Measurements from ENCODE around the genes INVS and MSANTD3.

DNA sequence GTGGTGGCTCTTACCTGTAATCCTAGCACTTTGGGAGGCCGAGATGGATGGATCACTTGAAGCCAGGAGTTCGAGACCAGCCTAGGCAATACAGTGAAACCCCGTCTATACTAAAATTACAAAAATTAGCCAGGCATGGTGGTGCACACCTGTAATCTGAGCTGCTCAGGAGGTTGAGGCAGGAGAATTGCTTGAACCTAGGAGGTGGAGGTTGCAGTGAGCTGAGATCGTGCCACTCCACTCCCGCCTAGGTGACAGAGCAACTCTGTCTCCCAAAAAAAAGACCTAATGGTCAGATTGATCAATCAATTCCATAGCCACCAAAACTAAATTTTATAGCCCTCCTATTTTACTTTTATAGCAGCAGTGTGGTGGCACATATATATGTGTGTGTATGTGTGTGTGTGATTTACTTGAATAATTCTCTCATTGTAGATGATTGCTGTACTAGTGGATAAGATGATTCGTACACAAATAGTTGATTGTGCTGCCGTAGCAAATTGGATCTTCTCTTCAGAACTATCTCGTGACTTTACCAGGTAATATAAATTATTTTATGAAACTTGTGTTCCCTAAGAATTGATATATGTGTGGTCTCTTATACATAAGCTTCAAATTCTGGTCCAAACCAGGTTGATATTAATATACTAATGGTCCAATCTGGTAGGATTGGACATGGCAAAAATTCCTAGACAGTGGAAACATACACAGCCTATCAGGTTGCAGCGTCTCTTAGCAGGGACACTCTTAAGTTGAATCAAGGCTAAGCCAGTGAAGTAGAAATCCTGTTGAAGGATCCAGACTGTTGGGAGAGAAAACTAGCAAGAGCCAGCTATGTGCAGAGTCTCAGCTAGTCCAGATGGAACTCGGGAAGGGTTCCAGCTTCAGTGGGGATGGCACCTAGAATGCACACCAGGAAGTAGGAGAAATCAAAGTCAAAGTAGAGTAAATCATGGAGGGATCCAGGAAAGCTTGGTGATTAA, 30.6 kb downstream of the NCBP1 start:
- RRBS: no CpG with 5 or more reads among the region's 10 CpGs

DNA sequence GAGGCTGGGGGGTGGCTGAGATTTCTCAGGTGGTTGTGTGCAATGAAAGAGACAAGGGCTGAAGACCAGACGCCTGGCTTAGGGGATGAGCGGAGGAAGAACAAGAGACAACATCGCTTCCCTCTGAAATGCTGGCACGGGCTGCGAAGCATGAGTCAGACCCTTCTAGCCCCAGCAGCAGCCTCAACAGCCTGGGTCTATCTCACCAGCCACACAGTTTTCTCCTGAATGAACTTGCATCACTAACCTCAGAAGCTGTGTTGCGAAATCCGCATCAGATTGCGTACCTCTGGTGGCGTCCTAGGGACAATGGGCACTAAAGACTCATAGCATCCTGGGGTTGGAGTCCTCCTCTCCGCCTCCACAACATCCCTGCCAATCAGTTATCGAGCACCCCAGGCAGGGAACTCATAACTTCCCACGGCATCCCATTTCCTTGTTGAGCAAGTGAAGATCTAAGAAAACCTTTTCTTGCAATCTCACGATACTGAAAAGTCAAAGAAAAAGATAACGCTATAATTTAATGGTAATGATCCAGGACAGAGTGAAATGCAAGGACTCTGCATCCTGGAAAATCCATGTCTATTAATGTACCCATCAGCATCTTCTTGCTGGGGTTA, 23.8 kb downstream of the FOXE1 start:
- RRBS: no CpG with 5 or more reads among the region's 14 CpGs

- RRBS: no CpG with 5 or more reads among the region's 2 CpGs
Observed at GRCh38 chr9:97905232-97905568, 17.1 kb downstream of the TRMO start.

DNA sequence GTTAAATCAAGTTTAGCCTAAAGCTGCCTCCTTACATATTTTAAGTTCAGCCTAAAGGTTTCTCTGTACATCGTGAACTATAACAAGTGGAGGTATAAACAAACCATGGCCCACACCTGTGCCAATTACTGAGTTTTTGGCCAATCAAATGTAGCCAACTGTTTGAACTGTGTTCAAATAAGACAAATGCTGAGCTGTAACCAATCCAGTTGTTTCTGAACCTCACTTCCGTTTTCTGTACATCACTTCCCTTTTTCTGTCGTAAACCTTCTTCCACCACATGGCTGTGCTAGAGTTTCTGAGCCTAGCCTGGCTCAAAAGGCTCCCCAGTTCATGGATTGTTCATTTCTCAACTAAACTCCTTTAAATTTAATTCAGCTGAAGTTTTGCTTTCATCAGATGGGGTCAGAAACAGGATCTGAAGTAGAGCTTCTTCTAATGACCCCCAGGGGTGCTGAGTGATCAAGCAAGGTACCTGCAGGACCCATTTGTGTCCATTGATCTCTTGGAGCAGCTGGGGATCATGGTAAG, 11.2 kb upstream of the NANS start:
- RRBS: no CpG with 5 or more reads among the region's 3 CpGs

GRCh38 chr9:98046855-98047360, 9.6 kb upstream of the NANS start:
- RRBS: no CpG with 5 or more reads among the region's 6 CpGs

GRCh38 chr9:98101679-98102324, 17.2 kb downstream of the TRIM14 start:
- RRBS: no CpG with 5 or more reads among the region's 6 CpGs

- RRBS: no CpG with 5 or more reads among the region's 3 CpGs
Observed at GRCh38 chr9:98120622-98121054, 1.6 kb upstream of the TRIM14 start.

GRCh38 chr9:98121055-98121636, 2.1 kb upstream of the TRIM14 start:
- RRBS: no CpG with 5 or more reads among the region's 4 CpGs

GRCh38 chr9:98176567-98177002, 15.9 kb downstream of the CORO2A start:
- RRBS: no CpG with 5 or more reads among the region's 4 CpGs

- RRBS: no CpG with 5 or more reads among the region's 3 CpGs
Observed at GRCh38 chr9:98809647-98810259, 2.3 kb downstream of the GALNT12 start.

DNA sequence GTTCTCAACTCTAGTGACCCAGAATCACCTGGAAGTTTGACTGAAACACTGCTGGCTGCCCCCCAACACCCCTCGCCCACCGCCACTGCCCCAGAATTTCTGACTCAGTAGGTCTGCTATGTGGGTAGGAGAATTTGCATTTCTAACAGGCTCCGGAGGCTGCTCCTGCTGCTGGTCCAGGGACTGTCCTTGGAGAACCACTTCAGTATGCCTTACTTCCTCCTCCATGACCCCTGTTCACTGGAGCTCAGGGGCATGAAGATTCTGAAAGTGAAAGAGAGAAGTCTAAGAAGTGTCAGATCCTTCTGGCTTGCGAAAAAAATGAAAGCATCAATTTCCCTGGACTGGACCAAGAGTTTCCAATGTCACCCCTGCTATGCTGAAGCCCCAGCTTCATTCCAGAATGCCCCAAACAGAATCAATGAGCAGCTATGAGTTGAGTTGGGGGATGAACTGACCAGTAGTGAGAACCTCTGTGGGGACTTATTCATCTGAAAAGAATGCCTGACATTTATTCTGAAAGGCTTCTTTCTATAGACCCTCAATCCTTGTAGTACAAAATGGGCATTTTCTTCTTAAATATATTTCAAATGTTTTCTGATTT, 20.8 kb upstream of the COL15A1 start:
- RRBS: no CpG with 5 or more reads among the region's 4 CpGs

- RRBS: no CpG with 5 or more reads among the region's 9 CpGs
Observed at GRCh38 chr9:99073982-99075006, 30.6 kb upstream of the TGFBR1 start.

DNA sequence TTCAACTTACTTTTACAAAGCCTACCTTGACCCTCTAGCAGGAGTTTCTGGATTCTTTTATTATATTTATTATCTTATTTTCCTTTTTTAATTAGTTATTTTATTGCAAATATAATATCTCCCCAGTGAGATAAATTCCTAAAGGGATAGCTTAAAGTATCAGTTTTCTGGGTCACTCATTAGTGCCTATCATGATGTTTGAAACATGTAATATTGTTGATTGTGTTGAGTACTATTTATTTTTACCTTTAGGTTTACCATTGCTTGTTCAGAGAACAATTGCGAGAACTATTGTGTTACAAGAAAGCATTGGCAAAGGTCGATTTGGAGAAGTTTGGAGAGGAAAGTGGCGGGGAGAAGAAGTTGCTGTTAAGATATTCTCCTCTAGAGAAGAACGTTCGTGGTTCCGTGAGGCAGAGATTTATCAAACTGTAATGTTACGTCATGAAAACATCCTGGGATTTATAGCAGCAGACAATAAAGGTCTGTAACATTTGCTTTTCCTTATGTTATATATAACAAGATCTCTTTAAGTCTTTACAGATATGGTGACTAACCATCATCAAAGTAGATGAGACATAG, 32.8 kb downstream of the TGFBR1 start:
- RRBS: no CpG with 5 or more reads among the region's 7 CpGs

DNA sequence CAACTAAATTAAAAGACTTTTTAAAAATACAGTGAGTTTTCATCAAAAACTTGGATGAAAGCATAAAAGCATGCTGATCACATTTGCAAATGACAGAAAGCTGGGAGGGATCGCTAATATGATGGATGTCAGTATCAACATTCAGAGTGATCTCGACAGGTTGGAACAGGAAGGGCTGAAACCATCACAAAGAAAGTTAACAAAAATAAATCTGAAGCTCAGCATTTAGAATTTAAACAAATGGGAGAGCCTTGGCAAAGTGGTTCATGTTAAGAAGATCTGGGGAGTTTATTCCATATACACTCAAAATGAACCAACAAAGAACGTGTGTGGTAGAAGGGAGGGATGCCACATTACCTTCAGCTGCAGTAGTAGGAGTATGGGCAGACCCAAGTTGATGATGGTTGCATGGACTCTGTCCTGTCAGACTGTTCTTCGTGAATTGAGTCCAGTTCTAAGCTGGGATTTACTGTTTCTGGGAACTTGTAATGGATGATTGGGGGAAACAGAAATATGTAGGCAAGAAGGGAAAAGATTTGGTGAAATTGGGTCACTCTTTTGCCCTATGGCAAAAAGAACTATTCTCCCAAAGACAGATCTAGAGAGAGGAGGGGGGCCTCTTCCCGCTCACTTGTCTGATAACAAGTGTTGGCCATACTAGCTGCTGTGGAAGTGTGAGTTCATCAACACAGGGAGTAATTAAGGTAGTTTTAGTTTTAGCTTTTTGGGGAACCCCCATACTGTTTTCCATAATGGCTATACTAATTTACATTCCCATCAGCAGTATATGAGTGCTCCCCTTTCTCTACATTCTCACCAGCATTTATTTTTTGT, 14.6 kb downstream of the NR4A3 start:
- RRBS: no CpG with 5 or more reads among the region's 5 CpGs

GRCh38 chr9:100099053-100100125, at the start of gene INVS:
Gene INVS (plus strand): TSS chr9:100099243.
- RRBS: 0% methylated on average over 4 of the region's 54 CpGs

DNA sequence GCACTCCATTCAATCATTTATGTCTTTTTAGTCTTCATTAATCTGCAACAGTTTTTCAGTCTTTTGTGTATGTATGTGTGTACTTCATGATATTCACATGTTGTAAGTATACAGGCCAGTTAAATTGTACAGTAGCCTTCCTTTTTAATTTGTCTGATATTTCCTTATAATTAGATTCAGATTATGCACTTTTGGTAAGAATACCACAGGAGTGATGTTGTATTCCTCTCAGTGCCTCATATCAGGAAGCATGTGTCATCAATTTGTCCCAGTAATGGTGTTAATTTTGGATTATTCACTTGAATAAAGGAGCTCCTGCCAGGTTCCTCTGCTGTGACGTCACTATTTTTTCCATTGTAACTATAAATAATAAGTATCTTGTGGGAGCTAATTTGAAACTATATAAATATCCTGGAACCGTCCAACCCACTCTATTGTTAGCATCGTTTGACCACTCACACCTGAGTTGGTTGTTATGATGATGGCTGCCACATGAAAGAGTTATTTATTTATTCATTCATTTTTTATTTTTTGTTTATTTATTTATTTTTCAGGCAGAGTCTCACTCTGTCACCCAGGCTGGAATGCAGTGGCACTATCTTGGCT, 107.8 kb downstream of the INVS start:
- RRBS: no CpG with 5 or more reads among the region's 3 CpGs

DNA sequence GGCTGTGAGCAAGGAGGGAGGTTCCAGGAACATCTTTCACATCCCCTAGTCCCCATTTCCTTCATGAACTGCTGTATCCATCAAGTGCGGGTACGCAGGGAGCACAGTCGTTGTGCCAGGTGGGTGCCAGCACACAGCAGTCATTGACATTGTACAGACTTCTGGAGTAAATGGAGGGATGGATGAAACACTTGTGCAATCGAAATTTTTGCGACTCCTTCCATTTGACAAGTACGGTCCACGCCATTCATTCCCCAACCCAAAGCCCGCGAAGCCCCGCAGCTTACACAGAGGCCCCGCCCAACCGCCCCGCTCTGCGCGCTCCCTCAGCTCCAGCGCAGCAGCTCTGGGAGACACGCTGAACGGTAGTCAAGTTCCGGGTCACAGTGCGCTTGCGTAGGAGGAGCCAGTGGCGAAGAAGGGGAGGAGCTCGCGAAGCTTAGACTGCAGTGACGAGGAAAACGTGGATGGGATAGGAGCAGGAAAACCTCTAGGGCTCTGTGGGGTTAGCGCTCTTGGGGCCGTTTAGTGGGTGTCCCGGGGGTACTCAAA, 15.5 kb upstream of the MSANTD3 start:
- RRBS: no CpG with 5 or more reads among the region's 29 CpGs

DNA sequence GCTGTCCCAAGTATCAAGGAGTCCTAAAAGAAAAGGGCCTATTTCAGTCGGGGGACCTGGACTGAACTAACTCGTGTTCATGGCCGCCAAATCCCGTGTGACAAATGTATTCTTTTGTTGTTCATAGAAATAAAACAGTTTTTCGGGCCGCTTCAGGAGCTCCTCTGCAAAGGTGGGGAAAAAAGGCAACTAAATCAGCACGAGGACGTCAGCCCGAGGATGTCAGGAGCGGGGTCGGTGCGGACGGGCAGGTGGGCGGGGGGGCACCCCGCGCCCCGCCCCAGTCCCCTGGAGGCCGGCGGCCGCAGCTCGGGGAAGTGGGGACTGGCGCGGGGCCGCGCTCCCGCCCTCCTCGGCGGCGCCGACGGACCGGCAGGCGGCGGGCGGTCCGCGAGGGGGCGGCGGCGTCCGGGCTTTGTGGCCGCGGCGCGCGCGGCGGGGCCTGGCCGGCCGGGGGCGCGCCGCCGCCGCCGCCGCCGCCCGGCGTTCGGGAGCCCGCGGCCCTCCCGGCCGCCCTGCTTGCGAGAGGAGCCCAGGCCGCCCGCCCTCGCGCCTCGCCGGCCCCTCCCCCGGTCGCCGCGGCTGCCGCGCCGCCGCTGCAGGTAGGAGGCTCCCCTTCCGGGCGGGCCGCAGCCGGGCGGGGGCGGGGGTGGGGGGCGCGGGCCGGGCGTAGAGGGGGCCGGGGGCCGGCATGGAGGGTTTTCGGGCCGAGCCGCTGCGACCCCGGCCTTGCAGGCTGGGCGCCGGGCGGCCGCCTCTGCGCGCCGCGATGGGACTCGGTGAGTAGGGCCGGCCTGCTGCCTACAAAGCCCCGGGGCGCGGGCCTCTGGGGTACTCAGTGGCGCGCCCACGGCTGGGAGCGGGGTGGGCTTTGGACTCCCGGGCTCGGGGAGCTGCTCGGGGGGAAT, at the start of gene MSANTD3:
TSS of gene MSANTD3 (plus strand) at position 352 of the 908 bp plus-strand sequence.
- RRBS: 1% methylated on average over 65 of the region's 117 CpGs

DNA sequence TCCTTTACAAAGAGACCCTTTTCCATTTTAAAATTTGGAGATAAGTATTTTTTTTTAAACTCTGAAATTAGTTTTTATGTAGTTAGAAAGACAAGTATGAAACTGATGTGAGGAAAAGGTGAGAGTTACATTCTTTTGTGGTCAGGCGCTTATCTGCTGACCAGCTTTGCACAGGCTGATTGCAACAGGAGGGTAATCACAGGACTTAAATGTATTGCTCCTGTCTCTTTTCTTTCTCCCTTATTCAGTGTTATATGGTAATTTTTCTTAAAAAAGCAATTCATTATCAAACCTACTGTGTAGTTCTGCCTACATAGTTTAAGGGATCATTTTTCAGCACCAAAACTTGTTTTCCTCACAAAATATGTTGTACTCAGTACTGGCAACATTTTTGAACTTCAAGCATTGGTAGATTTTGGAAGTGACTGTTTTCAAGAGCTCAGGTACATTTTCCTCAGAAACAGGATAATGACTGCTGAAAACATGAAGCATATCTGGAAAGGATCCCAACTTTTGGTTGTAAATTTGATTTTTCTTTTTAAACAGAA, 43.3 kb downstream of the TMEFF1 start:
- RRBS: no CpG with 5 or more reads among the region's 1 CpG

DNA sequence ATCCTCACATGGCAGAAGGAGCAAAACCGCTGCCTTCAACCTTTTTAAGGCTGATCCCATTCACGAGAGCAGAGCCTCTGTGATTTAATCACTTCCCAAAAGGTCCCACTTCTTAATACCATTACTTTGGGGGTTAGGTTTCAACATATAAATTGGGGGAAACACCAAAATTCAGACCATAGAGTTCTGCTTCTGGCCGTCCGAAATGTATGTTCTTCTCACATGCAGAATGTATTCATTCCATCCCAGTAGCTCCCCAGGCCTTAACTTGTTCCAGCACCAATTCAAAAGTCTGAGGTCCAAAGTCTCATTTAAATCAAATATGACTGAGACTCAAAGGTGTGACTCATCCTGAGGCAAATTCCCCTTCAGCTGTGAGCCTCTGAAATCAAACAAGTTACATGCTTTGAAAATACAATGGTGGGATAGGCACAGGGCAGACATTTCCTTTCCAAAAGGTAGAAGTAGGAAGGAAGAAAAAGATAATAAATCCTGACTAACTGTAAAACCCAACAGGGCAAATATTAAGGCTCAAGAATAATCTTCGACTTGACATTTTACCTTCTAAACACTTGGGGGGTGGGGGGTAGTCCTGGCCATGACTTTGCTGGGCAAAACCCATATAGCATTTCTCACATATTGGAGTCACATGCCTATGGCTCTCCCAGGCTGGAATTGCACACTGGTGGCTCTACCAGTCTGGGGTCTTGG, 30.4 kb downstream of the BAAT start:
- RRBS: no CpG with 5 or more reads among the region's 5 CpGs